Measurements from ENCODE around the genes ATP1A2 and CD84.

- RRBS, result no CpG with 5 or more reads among the region's 5 CpGs
These were observed 1.4 kb downstream of the ACKR1 start for GRCh38 chr1:159205884-159206650.

DNA sequence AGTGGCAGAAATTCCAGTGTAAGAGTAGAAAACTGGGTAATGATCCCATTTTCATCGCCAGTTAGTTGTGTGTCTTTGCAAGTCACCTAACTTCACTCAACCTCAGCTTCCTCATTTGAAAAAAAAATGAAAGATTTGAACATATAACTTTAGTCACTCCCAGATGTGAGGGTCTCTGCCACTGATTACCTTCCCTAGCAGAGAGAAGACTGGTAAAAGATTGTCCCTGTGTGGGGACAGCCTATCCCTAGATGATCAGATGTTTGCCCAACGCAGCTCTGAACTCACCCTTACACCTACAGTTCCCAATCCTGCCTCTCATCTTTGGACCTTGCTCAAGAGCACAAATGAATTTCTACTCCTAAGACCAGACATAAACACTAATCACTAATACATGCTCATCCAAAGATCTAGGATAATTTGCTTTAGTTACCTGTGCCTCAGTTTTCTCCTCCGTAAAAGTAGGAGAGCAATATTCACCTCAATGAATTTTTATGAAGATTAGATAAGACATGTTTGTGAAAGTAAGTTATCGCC, 25.2 kb upstream of the DUSP23 start:
- RRBS, result no CpG with 5 or more reads among the region's 4 CpGs

DNA sequence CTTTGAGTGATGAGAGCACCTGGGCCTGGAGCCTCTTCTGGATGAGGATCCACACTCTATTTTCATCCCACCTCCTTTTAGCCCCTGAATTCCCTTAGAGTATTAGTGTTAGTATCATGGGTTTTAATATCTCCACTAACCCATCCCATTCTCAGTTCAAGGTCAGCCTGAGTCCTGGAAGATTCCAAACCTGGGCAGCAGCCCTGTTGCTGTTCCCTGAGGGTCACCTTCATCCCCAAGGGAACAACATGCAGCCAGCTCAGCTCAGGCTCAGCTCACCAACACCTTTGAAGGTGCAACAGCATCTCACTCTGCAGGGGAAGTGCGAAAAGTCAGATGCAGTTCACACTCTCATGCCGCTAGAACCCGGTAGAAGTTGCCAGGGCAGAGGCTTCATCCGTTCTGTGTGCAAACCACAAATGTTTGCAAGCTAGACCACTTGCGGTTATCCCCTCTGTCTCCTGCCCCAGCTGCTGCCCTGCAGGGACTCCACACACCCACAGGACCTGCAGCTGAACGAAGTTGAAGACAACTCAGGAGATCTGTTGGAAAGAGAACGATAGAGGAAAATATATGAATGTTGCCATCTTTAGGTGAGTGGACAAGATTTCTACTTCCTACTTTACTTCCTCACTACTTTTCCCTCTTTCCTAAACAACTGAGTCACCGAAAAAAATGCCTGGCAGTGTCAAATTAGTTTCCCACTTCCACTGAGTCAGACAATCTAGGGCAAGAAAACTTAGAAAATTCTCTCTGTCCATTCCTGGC, 2.0 kb upstream of the FCRL6 start:
- RRBS, result no CpG with 5 or more reads among the region's 8 CpGs

DNA sequence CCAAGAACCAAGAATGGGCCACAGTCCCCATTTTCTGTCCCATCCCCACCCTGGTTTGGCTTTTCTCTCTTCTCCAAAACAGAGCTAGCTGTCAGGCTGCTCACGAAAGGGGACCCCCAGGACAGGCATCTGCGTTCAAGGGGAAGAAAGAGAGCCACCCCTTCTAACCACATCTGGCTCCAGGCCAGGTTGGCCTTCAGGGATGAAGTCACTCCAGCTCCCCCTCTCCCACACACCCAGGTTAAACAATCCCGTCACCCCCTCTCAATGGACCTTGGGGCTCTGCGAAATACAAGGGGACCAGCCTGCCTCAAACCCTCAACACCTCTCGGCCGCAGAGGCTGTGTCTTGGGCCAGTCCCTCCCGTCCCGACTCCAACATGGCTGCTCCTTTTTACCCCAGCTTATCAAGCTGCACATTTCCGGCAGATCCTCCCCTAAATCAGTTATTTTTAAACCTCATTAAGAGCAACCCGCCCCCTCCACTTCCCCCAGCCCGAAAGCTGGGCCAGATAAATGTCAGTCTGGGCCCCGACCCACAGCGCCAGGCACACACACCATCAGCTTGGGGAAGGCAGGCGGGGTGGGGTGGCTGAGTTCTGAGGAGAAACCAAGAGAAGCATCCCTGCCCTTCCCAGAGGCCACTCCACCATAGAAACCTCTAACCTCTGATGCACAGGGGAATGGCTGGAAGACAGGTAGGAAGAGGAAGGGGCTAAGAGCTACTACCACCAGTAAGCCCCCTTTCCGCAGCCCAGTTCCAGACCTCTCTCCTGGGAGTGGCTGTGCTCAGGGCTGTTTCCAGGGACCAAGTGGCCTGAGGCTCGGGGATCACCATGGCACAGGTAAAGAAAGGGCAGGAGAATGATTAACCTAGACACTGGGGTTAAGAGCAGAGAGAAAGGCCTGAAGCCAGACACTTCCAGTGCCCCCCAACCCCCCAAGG, 3.2 kb downstream of the TAGLN2 start:
- RRBS, result no CpG with 5 or more reads among the region's 16 CpGs

DNA sequence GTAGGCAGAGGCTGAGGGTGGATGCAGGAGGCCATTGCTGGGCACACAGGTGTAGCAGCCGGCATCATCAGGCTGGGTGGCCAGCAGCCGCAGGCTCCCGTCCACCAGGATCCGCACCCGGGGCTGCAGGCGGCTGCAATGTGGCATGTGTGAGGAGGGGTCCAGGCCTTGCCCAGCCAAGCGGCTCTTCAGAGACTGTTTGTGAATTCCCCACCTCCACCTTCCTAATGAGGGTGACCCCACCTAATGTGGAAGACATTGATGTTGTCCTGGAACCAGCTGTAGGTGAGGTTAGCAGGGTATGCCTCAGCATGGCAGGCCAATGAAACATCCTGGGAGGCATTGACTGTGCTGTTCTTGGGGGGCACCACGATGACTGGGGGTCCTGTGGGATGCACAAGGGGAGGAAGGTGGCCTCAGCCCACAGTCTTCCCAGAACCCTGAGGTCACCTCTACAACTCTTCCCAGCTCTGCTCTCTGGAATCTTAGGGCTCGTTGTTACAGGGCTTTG, 9.2 kb upstream of the TAGLN2 start:
- RRBS, result 96% methylated on average over 5 of the region's 9 CpGs

GRCh38 chr1:159991480-159992071, 37.5 kb upstream of the SLAMF9 start:
- RRBS, result no CpG with 5 or more reads among the region's 4 CpGs

- RRBS, result 1% methylated on average over 11 of the region's 65 CpGs
These were observed 2.8 kb downstream of the KCNJ9 start for GRCh38 chr1:160084057-160084641.

DNA sequence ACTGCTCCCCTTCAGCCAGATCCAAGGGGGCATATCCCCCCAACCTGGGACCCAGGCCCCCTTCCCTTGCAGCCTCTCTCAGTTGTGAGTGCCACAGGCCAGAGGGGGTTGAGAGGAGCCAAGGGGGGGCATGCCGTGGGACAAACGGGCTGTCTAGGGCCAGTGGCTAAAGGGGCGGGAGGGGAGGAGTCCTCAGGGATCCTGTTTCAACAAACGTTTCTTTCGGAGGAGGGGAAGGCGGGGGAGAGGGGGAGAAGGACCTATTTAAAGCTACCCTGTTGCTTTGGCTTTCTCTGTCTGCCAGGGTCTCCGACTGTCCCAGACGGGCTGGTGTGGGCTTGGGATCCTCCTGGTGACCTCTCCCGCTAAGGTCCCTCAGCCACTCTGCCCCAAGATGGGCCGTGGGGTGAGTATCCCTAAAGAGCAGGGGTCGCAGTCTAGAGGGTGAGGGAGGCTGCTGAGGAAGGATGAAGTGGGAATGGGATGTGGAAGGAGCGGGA, at the start of gene ATP1A2:
Gene ATP1A2 (plus strand): TSS at position 292 of the 500 bp plus-strand sequence.
- RRBS, result no CpG with 5 or more reads among the region's 12 CpGs

DNA sequence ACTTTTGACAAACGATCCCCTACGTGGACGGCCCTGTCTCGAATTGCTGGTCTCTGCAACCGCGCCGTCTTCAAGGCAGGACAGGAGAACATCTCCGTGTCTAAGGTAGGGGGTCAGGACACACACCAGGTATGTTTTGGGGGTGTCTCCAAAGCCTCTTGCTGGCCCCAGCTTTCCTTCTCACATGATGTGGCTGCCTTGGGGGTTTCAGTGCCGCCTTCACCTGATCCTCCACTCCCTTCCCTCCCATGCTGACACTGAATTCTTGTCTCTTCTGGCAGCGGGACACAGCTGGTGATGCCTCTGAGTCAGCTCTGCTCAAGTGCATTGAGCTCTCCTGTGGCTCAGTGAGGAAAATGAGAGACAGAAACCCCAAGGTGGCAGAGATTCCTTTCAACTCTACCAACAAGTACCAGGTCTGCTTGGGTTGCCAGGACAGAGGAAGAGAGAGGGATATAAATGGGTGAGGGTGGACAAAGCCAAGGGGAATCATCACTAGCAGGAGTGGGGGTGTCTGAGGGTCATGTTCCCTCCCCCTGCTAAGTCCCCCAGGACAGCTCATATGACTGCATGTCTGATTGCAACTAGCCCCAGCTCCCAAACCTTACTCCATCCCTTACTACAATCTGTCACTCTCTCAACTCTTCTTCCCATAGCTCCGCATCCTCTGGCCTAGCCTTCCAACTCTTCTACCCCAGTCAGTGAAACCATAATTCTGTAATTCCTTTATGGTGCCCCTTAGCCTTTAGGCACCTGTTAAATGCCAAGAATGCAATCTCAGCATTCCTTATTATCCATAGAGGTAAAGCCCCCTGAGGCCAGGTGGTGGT, 13.6 kb downstream of the ATP1A2 start:
- RRBS, result no CpG with 5 or more reads among the region's 11 CpGs

GRCh38 chr1:160142612-160143115, 8.7 kb upstream of the ATP1A4 start:
- RRBS, result no CpG with 5 or more reads among the region's 6 CpGs

DNA sequence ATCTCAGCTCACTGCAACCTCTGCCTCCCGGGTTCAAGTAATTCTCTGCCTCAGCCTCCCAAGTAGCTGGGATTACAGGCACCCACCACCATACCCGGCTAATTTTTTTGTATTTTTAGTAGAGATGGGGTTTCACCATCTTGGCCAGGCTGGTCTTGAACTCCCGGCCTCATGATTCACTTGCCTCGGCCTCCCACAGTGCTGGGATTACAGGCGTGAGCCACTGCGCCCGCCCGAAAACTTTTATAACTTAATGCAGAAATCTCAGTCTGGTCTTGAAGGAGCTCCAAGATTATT, 19.2 kb downstream of the COPA start:
- RRBS, result no CpG with 5 or more reads among the region's 8 CpGs

DNA sequence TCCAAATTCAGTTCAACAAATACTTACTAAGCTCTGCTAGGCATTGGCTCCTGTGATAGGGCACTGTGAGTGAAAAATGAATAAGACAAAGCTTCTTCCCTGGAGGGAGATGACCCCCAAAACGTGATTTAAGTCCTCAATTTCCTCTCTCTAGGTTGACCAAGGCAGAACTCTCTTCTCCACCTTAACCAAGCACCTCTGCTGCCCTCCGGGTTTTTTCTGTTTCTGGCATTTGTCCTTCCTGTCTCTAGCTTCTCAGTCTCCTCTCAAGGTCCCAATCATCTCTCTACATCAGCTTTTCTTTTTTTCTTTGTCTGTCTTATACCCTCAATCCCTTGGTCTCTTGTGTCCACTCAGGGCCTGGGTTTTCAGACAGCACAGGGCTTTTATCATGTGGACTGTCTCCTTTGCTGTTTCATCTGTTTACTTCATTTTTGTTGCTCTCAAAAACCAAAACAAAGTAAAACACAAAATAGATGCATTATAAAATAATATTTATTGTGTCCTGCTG, 17.6 kb upstream of the SLAMF6 start:
- RRBS, result no CpG with 5 or more reads among the region's 2 CpGs

- RRBS, result no CpG with 5 or more reads among the region's 3 CpGs
These were observed at the start of gene CD84 for GRCh38 chr1:160579021-160579642. Gene CD84, minus strand, starts transcription at chr1:160579496.

GRCh38 chr1:160641312-160641934, 5.4 kb downstream of the SLAMF1 start:
- RRBS, result no CpG with 5 or more reads among the region's 7 CpGs

DNA sequence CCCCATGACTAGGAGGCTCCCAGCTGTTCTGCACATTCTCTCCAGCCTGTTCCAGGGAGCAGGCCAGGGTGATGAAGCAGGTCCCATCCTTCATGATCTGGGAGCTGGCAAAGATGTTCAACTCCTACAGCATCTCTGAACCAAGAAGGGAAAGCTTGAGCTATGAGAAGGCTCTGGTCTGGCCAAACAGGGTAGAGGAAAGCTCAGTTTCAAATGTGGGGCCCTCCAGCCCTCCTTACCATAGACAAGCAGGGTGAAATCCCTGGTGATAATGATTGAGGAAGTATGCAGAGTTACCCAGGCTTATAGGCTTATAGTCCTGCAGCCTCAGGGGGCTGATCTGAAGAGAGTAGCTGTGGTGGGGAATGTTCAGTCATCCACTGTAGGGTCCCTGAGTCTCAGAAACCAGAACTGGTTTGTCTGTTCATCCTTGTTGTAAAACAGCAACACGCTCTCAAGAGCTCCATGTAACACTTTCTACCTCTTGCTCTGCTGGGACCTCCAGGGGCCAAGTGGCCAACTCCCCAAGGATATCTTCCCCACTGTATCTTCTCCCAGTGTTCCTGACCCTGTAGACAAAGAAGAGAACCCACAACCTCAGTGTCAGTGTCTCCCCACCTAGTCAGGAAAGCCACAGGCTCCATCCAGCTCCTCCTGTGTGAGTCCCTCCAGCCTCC, 19.8 kb upstream of the LY9 start:
- RRBS, result no CpG with 5 or more reads among the region's 1 CpG

GRCh38 chr1:160798404-160799227, 2.6 kb downstream of the LY9 start:
- RRBS, result no CpG with 5 or more reads among the region's 4 CpGs

GRCh38 chr1:160861925-160862438, 705 bp downstream of the CD244 start:
- RRBS, result no CpG with 5 or more reads among the region's 5 CpGs

GRCh38 chr1:161008684-161009291, 12.2 kb downstream of the F11R start:
- RRBS, result no CpG with 5 or more reads among the region's 2 CpGs

- RRBS, result no CpG with 5 or more reads among the region's 9 CpGs
These were observed 5.8 kb downstream of the NECTIN4 start for GRCh38 chr1:161083329-161084104.

DNA sequence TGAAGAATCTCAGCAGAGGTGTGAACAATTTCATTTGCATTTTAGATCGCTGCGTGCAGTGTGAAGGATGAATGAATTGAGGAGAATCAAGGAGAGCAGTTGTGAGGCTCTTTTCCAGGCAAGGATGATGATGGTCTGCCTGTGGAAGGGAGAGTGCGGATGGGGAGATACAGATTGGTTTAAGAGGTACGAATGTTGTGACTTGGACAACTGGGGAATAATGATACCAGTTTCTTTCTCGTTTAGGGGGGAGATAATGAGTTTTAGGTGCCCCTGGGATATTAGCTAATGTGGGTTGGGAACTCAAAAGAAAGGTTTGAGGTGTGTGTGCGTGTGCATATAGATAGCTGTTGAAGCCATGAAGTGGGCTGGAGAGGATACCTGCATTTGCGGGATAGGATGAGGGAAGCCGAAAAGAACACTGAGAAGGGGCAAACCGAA, 954 bp upstream of the DEDD start:
- RRBS, result no CpG with 5 or more reads among the region's 9 CpGs